Metastatic Lung Carcinoma in the Adrenal Gland (tissue), 1 donor: ENCODE data around the gene KCNG2.

- PRO-cap, result no peak
These were observed 40.1 kb downstream of the NFATC1 start for GRCh38 chr18:79435870-79436290.

- PRO-cap, result no peak
These were observed 62.7 kb downstream of the NFATC1 start for GRCh38 chr18:79458312-79458942.

GRCh38 chr18:79509025-79509576 lies 113.4 kb downstream of the NFATC1 start:
- PRO-cap, result no peak

DNA sequence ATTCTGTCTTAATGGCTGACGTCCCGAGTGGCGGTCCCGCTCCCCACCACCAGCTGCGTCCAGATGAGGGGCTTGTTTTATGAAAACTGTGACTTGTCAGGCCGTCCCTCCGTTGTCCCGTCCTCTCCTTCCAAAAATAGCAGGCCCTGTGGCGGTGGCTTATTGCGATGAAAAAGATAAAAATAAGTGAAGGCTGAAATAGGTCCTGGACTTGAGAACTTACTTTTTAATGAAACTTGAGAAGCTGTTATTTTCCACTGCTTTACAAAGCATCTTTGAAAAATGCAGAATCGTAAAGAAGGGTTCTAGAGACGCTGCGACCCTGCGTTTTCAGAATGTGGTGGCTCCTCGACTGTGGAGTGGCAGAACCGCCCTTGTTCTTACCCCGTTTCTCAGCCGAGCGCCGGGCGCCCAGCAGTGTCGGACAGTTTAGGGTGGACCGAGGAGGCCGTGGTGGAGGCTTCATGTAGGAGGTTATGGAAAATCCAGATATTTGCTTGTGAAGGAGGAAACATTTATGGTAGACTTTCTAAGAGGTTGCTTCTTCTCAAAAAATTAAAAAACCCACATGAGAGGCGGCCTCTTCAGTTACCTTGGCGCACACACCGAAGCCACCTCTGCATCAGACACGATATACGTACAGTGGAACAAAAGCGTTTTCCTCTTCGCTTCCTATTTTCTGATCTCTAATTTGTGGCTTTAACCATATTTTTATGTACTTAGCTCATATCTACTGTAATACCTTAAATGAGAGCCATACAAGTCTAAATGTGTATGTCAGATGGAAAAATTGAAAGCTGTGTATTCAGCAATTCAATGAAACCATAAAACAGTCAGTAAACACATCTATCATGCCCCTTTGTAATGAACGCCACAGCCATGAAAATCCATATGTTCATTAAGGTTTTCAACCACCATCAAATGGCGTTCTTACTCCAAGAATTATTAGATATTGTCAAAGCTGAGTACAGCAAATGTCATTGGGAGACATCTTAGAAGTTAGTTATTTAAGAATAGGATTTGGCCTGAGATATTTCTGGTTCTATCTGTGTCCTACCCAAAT lies 120.7 kb downstream of the NFATC1 start:
- PRO-cap, result no peak

GRCh38 chr18:79610343-79610807 lies 69.2 kb upstream of the CTDP1 start:
- PRO-cap, result no peak

- PRO-cap, result no peak
These were observed 55.1 kb upstream of the CTDP1 start for GRCh38 chr18:79624569-79624783.

GRCh38 chr18:79695809-79696288 lies 16.2 kb downstream of the CTDP1 start:
- PRO-cap, result no peak

- PRO-cap, result no peak
These were observed 35.2 kb downstream of the CTDP1 start for GRCh38 chr18:79714501-79715433.

- PRO-cap, result no peak
These were observed 46.5 kb upstream of the KCNG2 start for GRCh38 chr18:79751312-79751593.

- PRO-cap, result no peak
These were observed at the start of gene KCNG2 for GRCh38 chr18:79797667-79798441. Gene KCNG2, plus strand, starts transcription at chr18:79797938.

GRCh38 chr18:79856127-79856473 lies 58.4 kb downstream of the KCNG2 start:
- PRO-cap, result no peak

- PRO-cap, result no peak
These were observed 40.2 kb downstream of the SLC66A2 start for GRCh38 chr18:79911110-79911771.

- PRO-cap, result no peak
These were observed 28.7 kb downstream of the SLC66A2 start for GRCh38 chr18:79922692-79923240.

DNA sequence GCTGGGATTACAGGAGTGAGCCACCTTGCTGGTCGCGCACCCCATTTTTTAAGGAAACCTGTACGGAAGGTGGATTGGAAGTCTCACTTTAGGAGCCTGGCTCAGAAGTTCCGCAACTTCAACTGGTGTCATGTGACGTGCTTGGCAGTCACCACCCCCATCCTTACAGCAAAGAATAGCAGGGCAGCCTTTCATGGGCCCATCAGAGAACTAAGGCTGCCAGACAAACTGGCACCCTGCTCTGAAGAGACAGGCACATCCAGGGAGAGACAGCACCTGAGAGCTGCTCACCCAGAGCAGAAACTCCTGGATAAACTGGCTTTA lies 3.4 kb upstream of the SLC66A2 start:
- PRO-cap, result no peak

DNA sequence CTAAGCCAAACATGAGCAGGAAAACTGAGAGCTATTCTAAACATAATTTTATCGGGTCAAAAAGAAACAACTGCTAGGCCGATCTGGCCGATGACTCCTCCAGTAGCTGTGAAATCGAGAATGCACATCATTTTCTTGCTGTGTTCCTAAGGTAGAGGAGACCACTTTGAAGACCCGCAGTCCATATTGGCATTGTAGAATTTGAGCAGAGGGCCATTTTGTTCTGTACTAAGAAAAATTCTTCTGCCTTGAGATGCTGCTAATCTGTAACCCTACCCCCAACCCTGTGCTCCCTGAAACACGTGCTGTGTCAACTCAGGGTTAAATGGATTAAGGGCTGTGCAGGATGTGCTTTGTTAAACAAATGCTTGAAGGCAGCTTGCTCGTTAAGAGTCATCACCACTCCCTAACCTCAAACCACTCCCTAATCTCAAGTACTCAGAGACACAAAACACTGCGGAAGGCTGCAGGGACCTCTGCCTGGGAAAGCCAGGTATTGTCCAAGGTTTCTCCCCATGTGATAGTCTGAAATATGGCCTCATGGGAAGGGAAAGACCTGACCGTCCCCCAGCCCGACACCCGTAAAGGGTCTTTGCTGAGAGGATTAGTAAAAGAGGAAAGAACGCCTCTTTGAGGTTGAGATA lies 4.4 kb upstream of the HSBP1L1 start:
- PRO-cap, result no peak

- PRO-cap, result no peak
These were observed 45.9 kb downstream of the PARD6G start for GRCh38 chr18:80201383-80201905.